Cardiac ventricle fibroblast (primary cell): ENCODE measurements around a stretch of chr6.

GRCh38 chr6:56505851-56506228 is 258.5 kb upstream of the COL21A1 start:
- RAMPAGE, long total RNA, result no peak

- RAMPAGE, long total RNA, result no peak
Observed at GRCh38 chr6:56510868-56511724, 263.7 kb upstream of the COL21A1 start.

- RAMPAGE, long total RNA, result no peak
Observed at GRCh38 chr6:56528347-56528745, 281.0 kb upstream of the COL21A1 start.

GRCh38 chr6:56618306-56619467 is 335.9 kb downstream of the DST start:
- RAMPAGE, long total RNA, result no peak

DNA sequence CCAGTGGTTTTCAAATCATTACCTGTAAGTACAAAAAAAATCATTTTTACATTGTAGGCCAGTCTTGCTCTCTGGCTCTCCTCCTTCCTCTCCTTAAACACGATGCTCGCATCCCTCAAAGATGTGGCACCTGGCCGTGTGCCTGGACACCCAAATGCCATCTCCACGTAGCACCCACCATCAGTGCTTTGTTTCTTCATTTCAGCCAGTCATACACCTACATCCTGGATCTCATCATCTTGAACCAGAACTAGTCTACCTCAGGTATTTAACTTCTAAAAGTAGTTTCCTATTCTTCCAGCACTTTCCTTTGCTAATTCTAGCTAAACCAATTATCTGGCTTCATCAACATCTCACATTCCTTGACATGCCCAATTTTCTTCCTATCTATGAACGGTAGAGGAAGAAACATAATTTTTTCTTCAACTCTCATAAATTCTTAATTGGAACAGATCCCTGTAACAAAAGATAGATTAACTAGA is 276.6 kb downstream of the DST start:
- RAMPAGE, long total RNA, result no peak

DNA sequence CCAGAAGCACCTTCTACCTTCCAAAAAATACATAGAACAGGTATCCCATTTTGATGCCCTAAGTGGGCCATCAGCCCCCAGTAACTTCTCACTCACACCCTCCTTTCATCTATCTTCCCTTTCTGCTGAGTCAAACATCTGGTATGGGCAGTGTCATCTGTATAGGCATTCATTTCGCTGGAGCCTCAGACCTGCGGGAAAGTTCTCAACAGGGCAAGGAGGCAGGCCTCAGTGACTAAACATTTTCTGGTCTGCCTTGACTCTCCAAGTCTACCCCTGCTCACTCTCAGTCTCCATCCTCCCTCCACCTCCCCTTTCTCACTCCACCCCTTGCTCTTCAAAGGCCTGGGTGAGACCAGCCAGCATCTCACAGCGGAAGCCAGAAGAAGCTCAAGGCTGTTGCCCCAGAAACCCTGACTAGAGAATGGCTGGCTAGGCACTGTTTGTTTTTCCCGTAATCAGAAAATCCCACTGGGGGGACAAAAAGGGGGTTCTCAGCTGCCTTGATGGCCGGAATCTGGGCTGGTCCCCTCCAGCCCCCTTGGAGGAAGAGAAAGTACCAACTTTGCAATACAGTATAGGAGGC is 104.7 kb downstream of the DST start:
- RAMPAGE, long total RNA, result no peak

DNA sequence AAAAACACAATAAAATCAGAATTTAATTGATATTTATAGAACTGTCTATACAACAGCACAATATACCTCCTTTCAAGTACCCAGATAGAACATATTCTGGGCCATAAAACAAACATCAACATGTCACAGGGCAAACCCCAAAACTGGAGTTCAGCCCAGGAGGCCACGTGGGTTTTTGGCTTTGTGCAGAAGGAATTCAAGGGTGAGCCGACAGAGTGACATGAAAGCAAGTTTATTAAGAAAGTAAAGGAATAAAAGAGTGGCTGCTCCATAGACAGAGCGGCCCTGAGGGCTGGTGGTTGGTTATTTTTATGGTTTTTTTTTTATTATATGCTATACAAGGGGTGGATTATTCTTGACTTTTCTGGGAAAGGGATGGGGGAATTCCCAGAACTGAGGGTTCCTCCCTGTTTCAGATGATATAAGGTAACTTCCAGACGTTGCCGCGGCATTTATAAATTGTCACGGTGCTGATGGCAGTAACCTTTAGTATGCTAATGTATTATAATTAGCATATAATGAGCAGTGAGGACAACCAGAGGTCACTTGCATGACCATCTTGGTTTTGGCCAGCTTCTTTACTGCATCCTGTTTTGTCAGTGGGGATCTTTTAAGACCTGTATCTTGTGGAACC is 5.6 kb downstream of the RAB23 start:
- RAMPAGE, long total RNA, result no peak

GRCh38 chr6:57305293-57305571 is 12.2 kb upstream of the PRIM2 start:
- RAMPAGE, long total RNA, result no peak

DNA sequence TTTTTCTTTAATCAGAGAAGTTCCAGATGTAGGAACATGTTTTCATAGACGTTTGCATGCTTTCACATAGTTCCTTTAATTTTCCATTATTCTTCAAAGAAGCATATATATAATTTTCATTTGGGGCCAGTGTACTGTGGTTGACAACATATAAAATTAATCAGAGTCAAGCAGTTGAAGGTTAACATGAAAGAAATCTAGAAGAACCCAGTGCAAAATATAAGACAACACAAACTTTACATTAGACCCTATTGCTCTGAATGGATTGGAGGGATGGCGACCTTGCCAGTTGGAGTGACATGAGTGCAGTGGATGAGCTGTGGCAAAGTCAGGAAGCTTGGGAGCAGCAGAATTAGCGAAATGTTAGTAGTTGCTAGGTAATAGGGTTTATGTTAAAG is 105.8 kb downstream of the PRIM2 start:
- RAMPAGE, long total RNA, result no peak

DNA sequence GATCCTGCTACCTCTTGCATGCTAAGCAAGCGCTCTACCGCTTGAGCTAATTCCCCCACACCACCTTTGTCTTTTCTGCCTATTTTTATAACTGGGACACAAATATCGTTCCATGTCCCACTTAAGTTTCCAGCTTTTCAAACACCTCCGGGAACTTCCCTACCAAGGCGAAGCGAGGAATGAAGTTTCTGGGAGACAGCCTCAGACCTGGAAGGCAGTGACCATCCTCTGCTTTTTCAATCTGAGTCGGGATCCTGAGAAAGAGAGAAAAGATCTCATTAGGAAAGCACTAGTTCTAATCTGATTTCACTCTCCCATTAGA is 498.5 kb downstream of the PRIM2 start:
- RAMPAGE, long total RNA, result no peak

- RAMPAGE, long total RNA, result no peak
Observed at GRCh38 chr6:62286294-62286985, 415 bp upstream of the KHDRBS2 start.

- RAMPAGE, long total RNA, result no peak
Observed at GRCh38 chr6:63391304-63391970, 71.7 kb upstream of the LGSN start.

DNA sequence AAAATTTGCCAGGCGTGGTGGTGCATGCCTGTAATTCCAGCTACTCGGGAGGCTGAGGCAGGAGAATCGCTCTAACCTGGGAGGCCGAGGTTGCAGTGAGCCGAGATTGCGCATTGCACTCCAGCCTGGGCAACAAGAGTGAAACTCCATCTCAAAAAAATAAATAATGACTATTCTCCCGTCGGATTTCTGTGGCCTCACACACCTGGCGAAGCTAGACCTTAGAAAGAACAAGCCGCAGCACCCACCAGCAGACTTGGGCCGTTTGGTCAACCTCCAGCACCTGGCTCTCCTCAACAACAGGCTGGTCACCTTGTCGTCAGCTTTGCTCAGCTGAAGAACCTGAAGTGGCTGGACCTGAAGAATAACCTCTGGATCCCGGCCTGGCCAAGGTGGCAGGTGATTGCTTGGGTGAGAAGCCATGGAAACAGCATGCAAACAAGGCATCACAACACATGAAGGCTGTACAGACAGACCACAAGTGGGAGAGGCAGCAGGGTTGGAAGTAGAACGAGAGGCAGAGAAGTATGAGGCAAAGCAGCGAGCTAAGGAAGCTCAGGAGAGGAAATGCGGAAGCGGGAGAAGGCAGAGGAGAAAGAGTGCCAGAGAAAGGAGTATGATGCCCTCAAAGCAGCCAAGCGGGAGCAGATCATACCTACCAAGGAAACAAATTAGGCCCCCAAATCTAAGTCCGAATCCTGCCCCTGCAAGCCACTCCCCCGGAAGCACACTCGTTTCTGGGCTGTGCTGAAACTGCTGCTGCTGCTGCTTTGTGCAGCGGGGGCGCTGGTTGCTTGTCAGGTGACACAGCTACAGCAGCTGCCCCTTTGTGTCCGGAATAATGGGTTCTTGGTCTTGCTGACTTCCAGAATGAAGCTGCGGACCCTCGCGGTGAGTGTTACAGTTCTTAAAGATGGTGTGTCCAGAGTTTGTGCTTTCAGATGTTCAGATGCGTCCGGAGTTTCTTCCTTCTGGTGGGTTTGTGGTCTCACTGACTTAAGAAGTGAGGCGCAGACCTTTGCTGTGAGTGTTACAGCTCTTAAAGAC is 121.6 kb upstream of the LGSN start:
- RAMPAGE, long total RNA, result no peak

DNA sequence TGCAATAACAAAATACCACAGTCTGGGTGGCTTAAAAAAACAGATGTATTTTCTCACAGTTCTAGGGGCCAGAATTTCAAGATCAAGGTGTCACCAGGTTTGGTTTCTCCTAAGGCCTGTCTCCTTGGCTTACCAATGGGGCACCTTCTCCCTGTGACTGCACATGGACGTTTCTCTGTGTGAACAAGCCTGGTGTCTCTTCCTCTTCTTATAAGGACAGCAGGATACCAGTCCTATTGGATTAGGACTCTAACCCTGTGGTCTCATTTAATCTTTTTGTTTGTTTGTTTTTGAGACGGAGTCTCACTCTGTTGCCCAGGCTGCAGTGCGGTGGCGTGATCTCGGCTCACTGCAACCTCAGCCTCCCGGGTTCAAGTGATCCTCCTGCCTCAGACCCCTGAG is 104.9 kb upstream of the PTP4A1 start:
- RAMPAGE, long total RNA, result no peak

DNA sequence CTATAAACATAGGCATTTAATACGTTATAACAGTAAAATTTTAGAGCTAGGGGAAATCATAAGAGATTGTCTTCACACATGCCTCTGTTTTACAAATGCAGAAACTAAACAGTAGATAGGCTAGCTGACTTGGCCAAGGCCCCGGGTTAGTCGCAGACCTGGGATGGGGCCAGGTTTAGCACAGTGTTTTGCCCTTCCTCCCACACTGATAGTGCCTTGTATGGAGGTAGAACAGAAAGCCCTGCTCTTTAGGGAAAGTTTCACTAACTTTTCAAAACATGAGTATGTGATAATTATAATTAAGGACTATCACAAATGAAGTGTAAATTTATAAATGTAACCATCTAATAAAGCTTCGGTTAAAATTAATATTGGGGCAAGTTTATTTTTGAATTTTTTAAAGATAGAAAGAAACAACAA is 62.6 kb upstream of the PTP4A1 start:
- RAMPAGE, long total RNA, result no peak

DNA sequence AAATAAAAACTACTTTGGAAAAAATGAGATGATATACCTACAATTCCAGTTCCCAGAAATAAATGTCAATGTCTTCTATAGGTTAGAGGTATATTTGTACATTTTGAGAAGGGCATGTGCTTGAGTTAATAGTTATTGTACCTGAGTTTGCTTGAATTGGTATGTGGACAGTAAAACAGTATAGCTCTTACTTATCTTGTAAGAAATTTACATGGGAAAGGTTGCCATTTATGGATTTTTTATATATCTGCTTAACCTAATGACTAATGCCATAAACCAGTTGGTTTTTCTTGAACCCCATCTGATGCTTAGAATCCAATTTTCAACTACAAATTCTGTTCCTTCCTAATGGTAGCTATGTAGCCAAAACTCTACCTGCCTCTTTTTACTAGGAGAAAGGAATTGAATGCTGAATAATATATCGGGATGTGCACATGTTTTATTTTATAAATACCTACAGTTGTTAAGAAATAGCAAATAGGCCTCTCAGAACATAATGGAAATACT is 4.8 kb downstream of the PTP4A1 start:
- RAMPAGE, long total RNA, result no peak

DNA sequence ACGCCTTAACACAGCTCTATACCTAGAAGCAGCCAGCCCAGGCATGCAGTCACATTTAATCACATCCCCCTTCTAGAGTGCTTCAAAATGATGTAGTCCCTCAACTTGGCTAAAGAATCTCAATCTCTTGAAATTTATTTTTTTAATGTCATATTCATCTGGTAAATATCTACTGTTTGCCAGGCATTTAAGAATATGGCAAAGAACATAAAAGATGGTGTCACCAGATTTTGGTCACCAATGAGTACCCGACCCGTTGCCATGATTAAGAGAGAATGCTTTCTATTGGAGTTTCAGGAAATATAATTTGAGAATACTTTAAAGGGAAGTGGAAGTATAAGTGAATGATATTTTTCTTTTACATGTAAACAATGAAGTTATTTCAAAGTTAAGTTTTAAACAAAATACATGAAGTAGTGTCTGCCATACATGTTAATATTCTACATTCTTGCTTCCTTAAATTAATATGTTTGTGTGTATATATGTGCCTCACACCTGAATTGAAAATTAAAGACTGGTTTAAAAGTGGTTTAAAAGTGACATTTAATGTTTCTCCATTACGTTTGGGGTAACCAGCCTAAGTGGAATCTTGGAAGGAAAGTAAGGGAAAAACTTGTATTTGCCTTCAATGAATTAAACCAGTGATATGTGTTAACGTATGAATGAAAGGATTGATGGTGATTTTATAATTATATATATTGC is 10.7 kb downstream of the PTP4A1 start:
- RAMPAGE, long total RNA, result no peak

GRCh38 chr6:63597942-63598539 is 25.8 kb downstream of the PTP4A1 start:
- RAMPAGE, long total RNA, result no peak

GRCh38 chr6:67880594-67881495 is 754.2 kb upstream of the ADGRB3 start:
- RAMPAGE, long total RNA, result no peak

- RAMPAGE, long total RNA, result no peak
Observed at GRCh38 chr6:69138096-69138403, 503.0 kb downstream of the ADGRB3 start.